Mammary epithelial cell (primary cell): ENCODE results near the genes AKNA and TRIM32.

DNA sequence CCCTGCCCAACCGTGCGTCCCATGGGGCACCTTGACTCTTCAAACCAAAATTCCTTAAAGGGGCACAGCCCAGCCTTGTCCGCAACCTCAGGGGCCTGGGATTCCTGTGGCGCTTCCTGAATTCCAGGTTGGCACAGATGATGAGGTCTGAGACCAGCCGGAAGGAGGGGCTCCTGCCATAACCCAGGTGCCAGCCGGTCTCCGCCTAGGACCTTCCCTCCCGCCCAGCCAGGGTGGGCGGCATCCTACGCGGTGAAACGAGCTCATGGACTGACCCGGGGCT is 23.1 kb downstream of the AMBP start:
- CAGE, long polyA plus RNA, result no peak
- RRBS, result 87% methylated on average over 7 of the region's 13 CpGs

DNA sequence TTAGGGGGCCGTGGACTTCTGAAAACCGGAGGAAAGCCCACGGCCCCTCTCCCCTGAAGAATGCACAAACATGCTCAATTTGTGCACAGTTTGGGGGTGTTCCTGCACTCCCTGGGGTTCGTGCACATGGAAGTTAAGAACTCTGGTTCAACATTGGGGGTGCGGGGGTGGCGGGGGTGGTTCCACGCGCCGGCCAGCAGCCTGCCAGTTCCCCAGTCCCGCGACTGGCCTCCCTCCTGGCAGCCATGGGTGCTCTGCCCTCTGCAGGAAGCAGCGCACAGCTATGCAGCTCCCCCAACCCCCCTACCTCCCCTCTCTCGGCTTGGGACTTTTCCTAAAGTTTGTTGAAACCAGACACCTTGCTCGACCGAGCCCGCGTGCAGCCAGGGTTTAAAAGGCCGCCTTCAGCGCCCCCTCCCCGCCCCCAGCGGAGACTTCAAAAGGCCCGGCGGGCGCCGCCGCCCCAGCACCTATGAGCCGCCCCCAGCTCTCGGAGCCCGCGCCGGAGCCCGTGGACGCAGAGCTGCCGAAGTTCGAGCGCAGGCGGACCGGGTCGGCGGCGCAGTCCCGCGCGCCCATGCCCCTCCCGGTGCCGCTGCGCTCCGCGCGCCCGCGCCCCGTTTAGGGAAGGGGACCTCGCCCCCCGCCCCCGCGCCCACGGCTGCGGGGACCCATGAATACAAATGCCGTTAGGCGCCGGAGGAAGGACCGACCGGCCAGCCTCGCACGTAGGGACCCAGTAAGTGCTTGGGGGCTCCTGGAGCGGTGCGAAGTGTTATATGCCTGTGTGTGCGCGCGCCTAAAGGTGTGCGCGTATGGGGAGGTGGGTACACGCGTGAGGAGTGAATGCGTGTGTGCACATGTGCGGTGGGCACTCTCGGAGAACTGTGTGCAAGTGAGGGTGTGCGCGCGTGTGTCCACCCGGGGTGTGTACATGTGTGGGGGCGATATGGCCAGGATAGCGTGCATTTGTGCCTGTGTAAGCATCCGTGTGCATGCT is 1.4 kb upstream of the COL27A1 start:
- CAGE, long polyA plus RNA, result no peak
- RRBS, result 2% methylated on average over 24 of the region's 85 CpGs

GRCh38 chr9:114155855-114156320 is 551 bp downstream of the COL27A1 start:
- CAGE, long polyA plus RNA, result no peak
- RRBS, result 2% methylated on average over 27 of the region's 58 CpGs

GRCh38 chr9:114205284-114205655 is 49.9 kb downstream of the COL27A1 start:
- CAGE, long polyA plus RNA, result no peak
- RRBS, result no CpG with 5 or more reads among the region's 8 CpGs

DNA sequence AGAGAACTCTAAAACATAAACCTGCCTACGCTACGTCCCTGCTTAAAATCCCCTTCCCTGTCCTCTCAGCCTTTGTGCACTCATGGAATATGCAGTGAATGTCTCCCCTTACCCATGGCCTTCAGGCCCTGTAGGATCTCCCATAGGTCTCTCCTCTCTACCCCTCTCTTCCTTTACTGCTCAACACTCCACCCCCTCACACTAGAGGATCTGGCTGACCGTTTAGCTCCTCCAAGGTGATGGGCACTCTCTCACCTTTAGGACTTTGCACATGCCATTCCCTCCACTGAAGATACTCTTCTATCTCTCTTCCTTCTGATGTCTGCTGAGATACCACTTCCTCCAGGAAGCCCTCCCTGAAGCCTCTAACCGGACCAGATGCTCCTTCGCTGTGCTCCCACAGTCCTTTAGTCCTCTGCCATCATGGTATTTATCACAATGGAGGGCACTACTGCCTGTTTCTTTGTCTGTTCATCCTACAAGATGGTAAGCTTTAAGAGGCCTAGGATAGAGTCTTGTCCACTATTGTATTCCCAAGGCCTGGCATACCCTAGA is 20.0 kb downstream of the ORM2 start:
- CAGE, long polyA plus RNA, result no peak
- RRBS, result no CpG with 5 or more reads among the region's 5 CpGs

DNA sequence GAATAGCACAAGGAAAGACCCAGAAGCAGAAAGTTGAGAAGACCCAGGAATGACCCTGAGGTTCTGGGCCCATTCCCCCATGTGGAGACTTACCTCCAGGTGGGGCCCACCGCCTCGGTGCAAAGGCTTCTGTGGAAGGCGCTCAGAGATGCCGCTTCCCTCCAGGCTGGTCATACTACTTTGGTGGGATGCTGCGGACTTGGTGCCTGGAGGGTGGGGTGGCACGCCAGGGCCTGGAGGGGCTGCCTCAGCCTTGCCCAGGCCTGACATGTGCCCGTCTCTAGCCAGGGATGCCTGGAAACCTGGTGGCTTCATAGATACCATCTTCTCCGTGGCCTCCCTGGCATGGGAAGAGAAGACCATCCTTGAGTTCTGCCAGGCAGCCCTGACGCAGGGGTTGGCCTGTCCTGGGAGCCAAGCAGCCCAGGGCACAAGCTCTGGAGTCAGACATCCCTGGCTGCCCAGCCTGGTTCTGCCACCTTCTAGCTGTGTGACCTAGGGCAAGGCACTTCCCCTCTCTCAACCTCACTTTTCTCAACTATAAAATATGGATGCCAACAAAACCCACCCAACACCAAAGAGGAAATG is 28.3 kb downstream of the ORM2 start:
- CAGE, long polyA plus RNA, result no peak
- RRBS, result no CpG with 5 or more reads among the region's 9 CpGs

GRCh38 chr9:114387487-114388589 is at the start of gene AKNA:
AKNA (minus strand) TSS chr9:114387982.
- CAGE, long polyA plus RNA, result no peak
- RRBS, result 10% methylated on average over 6 of the region's 38 CpGs

- CAGE, long polyA plus RNA, result no peak
- RRBS, result 2% methylated on average over 27 of the region's 82 CpGs
These were observed 857 bp downstream of the WHRN start for GRCh38 chr9:114504266-114504965.

DNA sequence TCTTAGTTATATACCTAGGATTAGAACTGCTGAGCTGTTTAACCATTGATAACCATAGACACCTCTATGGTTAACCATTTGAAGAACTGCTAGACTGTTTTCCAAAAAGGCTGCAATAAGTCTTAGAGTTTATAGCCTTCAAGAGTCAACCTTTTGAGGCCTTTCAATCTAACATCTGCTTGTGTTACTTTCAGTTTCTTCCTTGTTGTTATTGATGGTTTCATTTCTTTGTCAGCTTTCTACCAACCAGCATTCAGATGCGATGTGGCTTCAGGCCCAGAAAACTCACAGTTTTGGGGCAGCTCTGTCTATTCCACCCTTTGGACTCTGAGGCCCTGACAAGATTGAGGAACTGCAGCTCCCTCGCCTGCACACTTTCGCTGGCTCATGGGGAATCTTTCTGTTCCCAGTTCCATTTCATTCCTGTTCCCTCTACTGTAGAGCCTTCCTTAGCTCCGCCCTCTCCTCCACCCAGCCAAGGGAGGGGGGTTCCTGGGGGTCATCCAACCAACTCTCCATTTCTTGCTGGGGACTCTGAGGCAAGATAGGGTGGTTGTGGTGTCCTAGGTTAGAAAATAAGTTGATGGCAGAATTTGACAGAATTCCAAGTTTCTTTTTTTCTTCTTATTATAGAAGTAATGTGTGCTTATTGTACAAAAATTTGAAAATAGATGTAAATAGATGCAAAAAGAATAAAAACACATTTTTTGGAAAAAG is 13.4 kb upstream of the WHRN start:
- CAGE, long polyA plus RNA, result no peak
- RRBS, result no CpG with 5 or more reads among the region's 4 CpGs

- CAGE, long polyA plus RNA, result no peak
- RRBS, result no CpG with 5 or more reads among the region's 4 CpGs
These were observed 274 bp downstream of the TEX53 start for GRCh38 chr9:114657453-114657609.

GRCh38 chr9:114902542-114903493 is 27.6 kb downstream of the TNFSF8 start:
- CAGE, long polyA plus RNA, result no peak
- RRBS, result no CpG with 5 or more reads among the region's 3 CpGs

DNA sequence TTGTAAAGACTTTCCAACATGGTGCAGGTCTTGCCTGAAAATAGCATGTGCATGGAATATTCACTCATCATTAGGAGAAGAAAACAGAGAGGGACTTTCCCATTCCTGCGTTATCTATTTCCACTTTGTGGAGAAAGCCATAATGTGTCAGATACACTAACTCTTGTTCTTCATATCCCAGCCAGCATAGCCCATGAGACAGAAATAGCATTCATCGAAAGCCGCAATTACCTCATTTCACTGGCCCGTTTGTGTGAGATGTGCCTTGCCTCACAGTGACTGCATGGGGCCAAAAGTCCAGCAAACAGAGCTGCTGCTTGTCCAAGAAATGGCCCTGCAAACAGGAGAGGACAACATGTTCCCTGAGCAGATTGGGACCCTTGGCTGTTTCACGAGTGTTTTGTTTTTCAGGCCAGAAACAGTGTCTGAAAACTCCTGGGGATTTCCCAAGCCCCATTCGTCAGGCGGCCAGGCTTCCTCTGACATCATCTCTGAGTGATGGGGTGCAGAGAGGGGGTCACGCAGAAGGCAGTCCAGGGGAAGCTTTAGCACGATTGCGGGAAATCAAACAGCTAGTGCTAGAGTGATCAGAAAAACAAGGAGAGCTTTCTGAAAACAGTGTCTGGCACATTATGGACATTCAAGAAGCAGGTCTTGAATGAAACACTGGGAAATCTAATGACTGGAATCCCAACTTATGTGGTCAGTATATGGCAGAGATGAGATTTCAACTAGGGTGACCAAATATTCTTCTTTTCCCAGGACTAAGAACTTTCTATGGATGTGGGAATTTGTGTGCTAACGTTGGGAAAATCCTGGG is 503.5 kb upstream of the PAPPA start:
- CAGE, long polyA plus RNA, result no peak
- RRBS, result no CpG with 5 or more reads among the region's 11 CpGs

DNA sequence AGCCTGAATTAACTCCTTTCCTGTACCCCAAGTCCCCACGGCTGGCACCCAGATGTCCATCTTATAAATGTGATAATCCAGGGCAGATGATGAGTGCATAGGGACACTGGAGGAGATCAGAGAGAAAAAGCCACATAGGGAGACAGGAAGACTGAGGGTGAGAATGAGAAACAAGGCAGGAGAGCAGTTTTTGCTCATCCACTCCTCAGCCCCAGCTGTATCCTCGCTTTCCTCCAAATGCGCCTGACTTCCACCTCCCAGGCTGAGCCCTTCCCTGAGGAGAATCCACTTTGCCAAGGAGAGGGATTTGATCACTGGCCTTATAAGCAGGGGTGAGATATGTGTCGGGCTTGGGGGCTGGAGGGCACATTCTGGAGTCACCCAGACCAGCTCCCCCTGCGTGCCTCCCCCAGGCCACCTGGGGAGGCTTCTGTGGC is 211.3 kb downstream of the PAPPA start:
- CAGE, long polyA plus RNA, result no peak
- RRBS, result no CpG with 5 or more reads among the region's 5 CpGs

DNA sequence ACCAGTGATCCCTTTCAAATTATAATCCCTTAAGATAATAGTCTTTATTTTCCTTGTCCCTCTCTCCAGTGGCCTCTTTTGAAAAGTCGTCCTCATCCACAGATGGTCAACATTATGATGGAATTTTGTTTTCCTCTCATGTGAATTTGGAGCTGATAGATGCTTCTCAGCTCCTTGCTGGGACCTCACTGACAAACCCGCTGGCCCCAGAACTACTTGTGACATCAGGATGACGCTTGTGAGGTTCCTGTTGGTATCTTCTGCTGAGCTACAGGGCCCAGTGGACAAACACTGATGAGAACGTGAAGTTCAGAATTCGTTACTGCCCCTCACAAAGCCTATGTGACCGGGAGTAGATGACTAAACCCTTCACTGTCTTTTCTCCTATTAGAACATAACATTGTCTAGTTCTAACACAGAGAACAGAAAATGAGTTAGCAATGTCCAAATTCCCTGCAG is 143.5 kb upstream of the TRIM32 start:
- CAGE, long polyA plus RNA, result no peak
- RRBS, result no CpG with 5 or more reads among the region's 6 CpGs

GRCh38 chr9:116687039-116688042 is at the start of gene TRIM32:
TRIM32 (plus strand) TSS chr9:116687305.
- CAGE, long polyA plus RNA, result no peak
- RRBS, result 2% methylated on average over 29 of the region's 59 CpGs

DNA sequence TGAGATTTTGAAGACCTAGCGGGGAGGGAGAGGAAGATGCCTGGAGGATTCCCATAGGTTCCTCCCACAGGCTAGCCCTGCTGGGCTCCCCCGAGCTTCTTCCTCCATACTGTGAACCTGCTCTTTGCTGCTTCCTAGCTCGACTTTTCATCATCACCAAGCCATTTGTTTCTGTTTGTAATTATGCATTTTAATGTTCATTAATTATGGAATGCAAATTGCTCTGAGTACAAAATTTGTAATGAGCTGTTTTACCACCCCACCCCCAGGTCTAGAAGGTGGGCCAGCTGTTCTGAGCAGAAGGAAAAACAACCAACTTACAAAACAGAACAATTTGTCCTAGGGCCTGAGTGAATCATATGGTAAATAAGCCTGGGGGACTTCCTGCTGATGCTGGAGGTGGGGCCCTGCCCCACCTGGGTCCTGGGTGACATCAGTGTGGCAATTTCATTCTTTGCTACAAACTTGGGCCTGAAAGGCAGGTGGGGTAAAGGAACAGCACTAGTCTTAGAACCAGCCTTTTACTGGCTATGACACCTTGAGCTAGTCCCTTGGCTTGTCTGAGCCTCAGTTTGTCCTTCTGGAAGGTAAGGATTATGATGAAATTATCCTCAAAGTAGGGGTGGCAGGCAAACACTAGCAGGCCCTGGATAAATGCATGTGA is 150.4 kb downstream of the TRIM32 start:
- CAGE, long polyA plus RNA, result no peak
- RRBS, result no CpG with 5 or more reads among the region's 3 CpGs

DNA sequence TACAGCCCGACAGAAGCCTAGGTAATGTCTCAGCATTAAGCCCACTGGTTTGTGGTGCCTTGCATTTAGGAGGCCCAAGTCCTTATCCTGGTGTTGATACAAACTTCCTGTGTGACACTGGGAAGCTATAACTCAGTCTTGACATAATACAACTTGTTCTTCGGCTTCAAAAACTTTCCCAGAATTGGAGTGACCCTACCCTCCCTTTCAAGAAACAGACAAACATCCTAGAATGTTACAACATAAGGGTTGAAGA is 21.1 kb downstream of the TLR4 start:
- CAGE, long polyA plus RNA, result no peak
- RRBS, result no CpG with 5 or more reads among the region's 2 CpGs

GRCh38 chr9:118808927-118810019 is 560.0 kb downstream of the BRINP1 start:
- CAGE, long polyA plus RNA, result no peak
- RRBS, result 85% methylated on average over 2 of the region's 62 CpGs

DNA sequence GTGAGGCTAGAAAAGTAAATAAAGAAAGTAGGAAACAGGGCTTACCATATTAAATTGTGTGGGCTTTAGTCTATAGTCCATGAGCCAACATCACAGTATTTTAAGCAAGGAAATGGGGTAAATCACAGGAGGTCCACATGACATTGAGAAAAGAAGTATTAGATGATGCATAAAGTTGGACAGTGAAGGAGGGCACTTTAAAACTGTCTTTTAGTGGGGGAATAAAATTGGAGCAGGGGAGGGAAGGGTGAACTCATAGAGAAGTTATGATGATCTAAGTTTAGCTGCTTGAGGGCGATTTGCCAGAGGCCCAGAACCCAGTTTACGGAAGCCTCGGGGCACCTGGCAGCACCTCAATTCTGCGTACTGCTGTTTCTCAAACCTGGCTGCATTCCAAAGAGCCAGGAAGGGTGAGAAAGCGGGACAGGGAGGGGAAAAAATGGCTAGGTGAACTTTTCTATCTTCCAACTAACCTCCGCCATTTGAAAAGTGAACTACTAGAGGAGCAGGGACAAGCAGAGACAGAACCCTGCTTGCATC is 316.9 kb downstream of the BRINP1 start:
- CAGE, long polyA plus RNA, result no peak
- RRBS, result no CpG with 5 or more reads among the region's 6 CpGs

DNA sequence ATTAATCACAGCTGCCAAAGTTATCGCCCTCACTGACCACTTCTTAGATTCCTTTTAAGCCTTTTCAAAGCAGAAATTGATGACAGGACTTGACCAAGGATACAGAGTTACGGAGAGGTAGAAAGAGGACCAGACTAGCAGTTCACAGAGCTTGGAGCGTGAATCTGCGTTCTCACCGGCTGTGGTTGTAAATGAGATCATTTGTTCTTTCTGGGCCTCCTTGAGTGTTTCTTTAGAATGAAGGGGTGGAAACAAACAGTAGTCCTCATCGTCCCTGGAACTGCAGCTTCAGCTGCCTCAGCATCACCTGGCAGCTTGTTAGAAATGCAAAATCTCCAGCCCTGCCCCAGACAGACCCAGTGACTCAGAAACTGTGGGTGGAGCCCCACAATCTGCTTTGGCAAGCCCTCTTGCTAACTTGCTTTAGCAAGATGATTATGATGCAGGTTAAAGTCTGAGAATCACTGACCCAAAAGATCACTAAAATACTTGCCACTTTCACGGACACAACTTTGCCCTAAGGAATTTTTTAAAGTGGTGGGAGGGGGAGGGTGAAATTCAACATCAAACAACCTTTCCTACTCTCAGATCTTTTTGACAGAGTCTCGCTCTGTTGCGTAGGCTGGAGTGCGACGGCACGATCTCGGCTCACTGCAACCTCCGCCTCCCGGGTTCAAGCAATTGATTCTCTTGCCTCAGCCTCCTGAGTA is 86.1 kb downstream of the BRINP1 start:
- CAGE, long polyA plus RNA, result no peak
- RRBS, result no CpG with 5 or more reads among the region's 15 CpGs